Metastatic Breast Carcinoma in the Ovary (tissue), 3 donors: ENCODE measurements around a stretch of chr5.

DNA sequence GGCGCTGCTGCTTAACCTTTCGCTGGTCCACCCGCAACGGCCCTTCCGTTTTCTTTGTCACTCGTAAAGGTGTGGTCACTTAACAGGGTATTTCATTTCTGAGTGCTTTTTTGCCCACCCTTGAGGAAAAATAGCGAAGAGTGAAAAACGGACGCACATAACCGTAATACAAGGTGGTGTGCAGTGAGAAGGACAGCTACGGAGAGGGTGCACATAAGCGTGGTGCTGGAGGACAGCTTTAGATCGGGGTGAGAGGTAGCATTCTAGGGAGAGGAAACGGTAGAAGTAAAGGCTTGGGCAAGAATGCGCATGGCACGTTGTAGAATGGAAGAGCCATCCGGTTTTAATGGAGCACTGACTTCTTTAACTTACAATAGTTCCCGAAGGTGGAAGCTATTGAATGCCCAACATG is 751 bp downstream of the CCT5 start:
- PRO-cap, 3 experiments = no peak in any of the 3 experiments

DNA sequence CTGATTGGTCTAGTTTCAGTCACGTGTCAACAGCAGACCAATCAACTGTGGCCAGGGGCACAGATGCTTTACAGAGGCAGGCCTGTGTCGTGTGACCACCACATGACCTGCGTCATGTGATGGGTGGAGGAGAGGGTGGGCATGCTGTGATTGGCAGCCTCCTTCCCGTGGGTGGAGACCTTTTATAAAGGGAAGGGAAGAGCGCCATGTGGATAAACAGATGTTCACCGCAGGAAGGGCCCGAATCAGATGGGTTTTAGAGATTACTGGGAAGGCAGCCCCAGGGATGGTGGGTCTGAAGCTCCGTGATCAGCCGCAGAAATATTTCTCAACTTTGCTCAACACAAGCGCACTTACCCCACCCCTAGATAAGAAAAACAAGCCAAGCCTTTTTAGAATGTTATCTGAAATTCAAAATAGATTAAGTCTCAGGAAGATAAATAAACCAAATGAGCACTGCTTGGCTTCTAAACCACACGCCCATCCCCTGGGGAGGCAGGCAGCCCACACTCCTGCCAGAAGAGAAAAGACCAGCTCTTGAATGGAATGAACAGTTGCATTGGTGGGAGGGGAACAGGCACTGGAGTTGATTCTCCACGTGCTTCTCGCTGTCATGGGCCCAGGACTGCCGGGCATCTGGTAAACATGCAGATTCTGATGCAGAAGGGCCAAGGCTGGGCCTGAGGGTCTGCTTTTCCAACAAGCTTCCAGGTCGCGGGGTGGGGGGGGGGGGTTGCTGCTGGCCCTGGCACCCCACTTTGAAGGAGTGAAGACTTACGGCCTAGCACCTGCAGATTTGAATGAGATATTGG is 43.7 kb downstream of the ROPN1L start:
- PRO-cap, 3 experiments = no peak in any of the 3 experiments

DNA sequence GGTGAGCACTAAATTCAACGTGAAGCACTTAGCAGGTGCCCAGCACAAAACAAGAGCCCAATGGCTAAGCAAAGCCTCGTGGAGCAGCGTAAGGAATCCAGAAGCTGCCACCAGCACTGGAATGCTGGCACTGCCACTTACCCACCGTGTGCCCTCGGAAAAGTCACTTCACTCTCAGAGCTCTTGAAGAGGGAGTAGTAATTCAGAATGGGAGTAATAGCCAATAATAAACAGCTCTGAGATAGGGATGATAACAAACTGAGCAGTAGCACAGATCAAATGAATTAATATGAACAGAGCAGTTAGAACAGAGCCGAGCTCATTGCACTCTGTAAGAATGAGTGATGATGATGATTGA is 16.3 kb downstream of the DAP start:
- PRO-cap, 3 experiments = no peak in any of the 3 experiments

DNA sequence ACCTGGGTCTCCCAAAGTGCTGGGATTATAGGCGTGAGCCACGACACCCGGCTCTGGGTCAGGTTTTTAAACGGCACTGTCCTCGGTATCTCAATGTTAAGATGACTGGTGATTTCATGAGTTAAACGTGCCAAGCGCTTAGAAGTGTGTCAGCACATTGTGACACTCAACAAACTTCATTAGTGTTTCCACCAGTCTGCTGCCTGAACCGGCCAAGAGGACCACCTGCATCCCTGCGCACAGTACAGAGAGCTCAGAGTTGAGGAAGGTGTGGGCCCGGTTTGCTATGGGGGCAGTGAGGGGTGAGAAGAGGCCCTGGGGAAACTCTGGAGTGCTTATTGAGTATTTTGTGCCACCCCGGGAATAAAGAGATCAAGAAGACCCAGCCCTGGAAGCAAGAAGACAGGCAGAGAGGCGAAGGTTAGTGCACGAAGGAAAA is 3.5 kb downstream of the DAP start:
- PRO-cap, 3 experiments = no peak in any of the 3 experiments

GRCh38 chr5:10856818-10857128 is 95.7 kb upstream of the DAP start:
- PRO-cap, 3 experiments = no peak in any of the 3 experiments

GRCh38 chr5:11012234-11012808 is 251.3 kb upstream of the DAP start:
- PRO-cap, 3 experiments = no peak in any of the 3 experiments

DNA sequence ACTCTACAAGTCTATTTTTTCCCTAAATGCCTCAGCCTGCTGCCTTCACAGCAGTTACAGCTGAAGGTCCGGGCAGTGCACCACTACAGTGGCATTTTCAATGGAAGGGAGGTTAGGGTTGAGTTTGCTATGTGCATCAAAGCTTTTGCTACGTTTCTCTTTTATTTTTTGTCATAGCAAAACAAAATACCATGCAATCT is 193.7 kb downstream of the CTNND2 start:
- PRO-cap, 3 experiments = peak in 1 of 3 experiments; most common plus-strand start position 53 of the sequence (in 1)

DNA sequence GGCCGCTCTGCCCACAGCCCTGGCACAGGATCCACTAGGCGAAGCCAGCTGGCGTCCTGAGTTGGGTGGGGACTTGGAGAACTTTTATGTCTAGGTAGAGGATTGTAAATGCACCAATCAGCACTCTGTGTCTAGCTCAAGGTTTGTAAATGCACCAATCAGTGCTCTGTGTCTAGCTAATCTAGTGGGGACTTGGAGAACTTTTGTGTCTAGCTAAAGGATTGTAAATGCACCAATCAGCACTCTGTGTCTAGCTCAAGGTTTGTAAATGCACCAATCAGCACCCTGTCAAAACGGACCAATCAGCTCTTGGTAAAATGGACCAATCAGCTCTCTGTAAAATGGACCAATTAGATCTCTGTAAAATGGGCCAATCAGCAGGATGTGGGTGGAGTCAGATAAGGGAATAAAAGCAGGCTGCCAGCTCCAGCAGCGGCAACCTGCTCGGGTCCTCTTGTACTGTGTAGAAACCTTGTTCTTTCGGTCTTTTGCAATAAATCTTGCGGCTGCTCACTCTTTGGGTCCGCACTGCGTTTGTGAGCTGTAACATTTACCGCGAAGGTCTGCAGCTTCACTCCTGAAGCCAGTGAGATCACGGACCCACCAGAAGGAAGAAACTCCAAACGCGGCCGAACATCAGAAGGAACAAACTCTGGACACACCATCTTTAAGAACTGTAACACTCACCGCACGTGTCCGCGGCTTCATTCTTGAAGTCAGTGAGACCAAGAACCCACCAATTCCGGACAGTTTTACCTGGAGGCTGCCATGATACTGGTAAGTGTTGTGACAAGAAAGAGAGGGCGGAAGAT is 758.3 kb upstream of the CTNND2 start:
- PRO-cap, 3 experiments = no peak in any of the 3 experiments

GRCh38 chr5:12888389-12888700 is 984.1 kb upstream of the CTNND2 start:
- PRO-cap, 3 experiments = peak in 1 of 3 experiments; most common minus-strand start chr5:12888577 (in 1)

DNA sequence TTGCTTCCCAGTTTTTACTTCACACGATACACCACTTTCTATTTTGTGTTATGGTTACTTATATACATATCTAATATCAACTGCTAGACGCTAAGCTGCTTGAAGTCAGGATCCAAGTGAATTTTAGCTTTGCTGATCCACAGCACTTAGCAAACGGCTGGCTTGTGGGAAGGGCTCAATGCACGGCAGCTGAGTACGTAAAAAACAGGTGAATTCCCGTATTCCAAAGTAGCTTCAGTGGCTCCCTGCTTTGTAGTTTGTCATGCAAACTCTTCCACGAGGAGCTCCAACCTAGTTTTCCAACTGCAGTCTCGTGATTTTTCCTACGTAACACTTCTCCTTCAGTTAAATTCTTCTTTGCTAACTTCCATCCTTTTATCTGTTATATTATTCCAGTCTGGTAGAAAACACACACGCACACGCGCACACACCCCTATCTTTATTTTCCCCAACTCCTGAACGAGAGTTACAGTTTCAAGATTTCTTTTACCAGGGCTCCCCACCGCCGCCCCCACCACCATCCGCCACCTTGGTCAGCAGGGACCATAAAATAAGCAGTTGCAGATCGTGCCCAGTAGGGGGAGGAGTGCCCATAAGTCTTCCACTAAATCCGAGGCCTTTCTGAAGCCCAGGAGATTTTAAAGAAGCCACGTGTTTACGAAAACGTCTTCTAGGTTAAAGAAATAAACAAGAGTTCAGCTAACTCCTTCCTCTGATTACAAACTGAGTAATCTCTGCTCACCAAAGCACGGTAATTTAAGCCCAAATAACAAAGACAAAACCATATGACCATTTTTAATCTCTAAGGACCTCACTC is 34.8 kb upstream of the TRIO start:
- PRO-cap, 3 experiments = no peak in any of the 3 experiments

DNA sequence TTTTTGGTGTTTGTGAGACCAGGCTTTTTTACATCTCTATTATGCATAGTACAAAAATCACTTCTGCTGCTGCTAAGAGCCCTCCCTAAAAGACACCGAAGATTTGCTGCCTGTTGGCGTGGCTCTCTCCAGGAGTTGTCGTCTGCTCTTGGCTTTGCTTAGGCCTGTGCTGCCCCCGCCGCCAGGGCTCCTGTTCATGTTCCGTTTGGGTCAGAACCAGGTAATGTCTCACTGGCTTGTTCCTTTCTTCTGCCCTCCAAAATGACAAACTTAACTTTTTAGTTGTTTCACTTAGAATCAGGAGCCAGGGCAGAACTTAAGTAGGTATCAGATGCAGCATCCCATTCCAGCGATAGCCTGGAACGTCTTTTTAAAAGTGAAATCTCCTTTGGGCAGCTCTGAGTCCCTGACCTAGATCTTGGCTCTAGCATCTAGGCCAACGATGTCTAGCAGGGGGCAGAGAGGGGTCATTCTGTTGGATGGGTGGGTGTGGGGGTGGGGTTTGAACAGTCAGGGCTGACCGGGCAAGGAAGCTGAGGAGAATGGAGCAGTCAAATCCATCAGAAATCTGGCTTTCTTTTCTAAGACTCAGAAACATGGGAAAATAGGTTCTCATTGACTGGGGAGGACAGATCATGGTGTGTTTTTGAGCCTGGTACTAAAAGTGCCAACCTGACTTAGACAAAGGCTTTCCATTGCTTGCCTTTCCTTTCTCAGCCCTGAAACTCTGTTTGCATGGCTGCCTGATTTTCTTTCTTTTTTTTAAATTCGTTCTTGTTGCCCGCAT is 2.7 kb downstream of the TRIO start:
- PRO-cap, 3 experiments = peak in 1 of 3 experiments; most common plus-strand start position 138 of the sequence (in 1); most common minus-strand start position 140 of the sequence (in 1)

DNA sequence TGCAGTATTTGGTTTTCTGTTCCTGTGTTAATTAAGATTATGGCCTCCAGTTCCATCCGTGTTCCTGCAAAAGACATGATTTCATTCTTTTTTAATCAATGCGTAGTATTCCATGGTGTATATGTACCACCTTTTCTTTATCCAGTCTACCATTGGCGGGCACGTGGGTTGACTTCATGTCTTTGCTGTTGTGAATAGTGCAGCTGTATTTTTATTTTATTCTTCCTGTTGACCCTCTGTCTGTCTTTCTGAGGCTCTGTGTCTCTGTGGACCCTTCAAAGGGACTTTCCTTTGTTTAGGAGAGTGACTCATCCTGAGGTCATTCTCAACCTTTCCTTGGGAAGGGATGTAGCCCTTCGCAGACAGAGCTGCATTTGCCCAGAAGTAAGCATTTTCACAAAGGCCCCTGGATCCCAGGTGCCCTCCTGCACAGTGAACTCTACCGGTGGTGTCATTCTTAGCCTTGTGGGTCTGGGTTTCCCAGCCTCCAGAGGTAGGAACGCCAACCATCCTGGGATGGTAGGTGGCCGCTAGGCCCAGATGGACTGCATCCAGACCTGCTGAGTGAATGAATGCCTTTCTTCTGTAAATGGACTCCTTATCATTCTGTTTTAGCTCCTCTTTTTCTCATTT is 22.3 kb downstream of the TRIO start:
- PRO-cap, 3 experiments = no peak in any of the 3 experiments

DNA sequence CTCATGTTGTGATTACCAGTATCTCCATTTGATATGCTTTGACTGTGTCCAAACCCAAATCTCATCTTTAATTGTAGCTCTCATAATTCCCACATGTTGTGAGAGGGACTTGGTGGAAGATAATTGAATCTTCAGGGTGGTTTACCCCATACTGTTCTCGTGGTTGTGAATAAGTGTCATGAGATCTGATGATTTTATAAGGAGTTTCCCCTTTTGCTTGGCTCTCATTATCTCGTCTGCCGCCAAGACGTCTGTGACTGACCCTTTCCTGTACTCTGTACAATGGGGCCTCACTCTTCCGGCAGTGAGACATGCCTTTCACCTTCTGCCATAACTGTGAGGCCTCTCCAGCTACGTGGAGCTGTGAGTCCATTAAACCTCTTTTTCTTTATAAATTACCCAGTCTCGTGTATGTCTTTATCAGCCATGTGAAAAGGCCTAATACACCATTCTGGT is 59.4 kb downstream of the TRIO start:
- PRO-cap, 3 experiments = no peak in any of the 3 experiments

DNA sequence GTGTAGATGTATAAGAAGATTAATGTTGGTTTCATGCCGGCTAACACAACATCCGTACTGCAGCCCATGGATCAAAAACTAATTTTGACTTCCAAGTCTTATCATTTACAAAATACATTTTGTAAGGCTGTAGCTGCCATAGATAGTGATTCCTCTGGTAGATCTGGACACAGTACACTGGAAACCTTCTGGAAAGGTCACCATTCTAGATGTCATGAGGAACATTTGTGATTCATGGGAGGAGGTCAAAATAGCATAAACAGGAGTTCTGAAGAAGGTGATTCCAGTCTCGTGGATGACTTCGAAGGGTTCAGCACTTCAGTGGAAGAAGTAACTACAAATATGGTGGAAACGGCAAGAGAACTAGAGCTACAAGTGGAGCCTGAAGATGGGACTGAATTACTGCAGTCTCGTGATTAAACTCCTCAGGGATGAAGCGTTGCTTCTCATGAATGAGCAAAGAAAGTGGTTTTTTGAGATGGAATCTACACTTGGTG is 78.2 kb downstream of the TRIO start:
- PRO-cap, 3 experiments = no peak in any of the 3 experiments

GRCh38 chr5:14263710-14264191 is 120.6 kb downstream of the TRIO start:
- PRO-cap, 3 experiments = peak in 1 of 3 experiments; most common plus-strand start chr5:14263905 (in 1); most common minus-strand start chr5:14263870 (in 1)

DNA sequence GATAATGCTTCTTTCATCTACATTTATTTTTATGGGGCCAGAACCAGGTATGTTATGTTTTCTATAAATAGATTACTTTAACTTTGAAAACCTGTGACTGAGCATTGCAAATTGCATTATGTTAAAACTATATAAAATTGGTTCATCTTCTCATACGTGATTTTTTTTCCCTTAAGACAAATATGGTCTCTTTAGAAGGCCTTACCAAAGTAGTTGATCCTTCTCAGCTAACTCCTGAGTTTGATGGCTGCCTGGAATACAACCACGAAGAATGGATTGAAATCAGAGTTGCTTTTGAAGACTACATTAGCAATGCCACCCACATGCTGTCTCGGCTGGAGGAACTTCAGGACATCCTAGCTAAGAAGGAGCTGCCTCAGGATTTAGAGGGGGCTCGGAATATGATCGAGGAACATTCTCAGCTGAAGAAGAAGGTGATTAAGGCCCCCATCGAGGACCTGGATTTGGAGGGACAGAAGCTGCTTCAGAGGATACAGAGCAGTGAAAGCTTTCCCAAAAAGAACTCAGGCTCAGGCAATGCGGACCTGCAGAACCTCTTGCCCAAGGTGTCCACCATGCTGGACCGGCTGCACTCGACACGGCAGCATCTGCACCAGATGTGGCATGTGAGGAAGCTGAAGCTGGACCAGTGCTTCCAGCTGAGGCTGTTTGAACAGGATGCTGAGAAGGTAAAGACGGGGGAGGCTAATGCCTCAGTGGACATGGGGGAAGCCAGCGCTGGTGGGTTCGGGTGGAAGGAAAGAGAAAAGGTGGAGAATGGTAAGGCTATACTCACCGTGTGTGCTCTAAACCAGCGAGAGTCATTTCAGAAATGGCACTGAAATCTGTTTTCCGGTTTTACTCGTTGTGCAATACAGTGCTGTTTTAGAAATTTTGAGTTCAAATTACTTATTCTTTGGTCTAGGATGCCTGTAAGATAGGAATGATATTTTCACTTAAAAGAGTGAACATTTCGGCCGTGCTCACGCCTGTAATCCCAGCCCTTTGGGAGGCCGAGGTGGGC is 147.7 kb downstream of the TRIO start:
- PRO-cap, 3 experiments = no peak in any of the 3 experiments

- PRO-cap, 3 experiments = no peak in any of the 3 experiments
These were observed 128.9 kb upstream of the OTULINL start for GRCh38 chr5:14452457-14453250.

- PRO-cap, 3 experiments = no peak in any of the 3 experiments
These were observed 71.3 kb upstream of the OTULINL start for GRCh38 chr5:14510350-14510594.

DNA sequence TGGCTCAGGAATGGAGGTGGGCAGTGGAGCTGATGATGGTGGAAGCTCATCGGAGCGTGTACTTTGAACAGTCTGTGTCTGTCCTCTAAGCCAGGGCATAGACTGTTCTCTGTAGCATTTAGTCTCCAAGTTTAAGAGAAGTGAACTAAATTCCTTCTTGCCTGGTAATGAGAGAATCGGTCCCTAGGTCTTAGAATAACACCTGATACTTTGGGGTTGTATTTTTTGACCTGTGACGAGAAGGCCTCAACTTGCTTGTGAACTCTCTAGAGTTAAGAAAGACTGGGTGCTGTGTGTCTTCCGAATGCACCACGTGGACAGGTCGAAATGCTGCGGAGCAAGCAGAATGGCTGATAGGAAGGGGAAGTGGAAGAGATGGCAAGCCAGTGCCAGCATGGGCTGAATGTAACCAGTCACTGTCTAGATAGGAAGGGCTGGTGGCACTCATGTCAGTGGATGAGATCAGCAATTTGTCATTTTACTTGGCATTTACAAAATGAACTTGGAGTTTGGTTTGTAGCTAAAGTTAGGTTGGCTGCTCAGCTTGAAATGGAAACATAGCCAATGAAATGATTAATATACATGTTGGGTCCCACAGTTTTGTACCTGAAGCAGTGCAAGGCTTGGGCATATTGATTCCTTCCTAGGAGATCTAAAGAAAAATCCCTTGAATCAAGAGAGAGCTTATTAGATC is 5.5 kb downstream of the OTULINL start:
- PRO-cap, 3 experiments = peak in 1 of 3 experiments; most common minus-strand start position 268 of the sequence (in 1)

- PRO-cap, 3 experiments = no peak in any of the 3 experiments
These were observed 19.8 kb downstream of the OTULIN start for GRCh38 chr5:14684279-14684696.